ENCODE measurements around a stretch of chr2.

DNA sequence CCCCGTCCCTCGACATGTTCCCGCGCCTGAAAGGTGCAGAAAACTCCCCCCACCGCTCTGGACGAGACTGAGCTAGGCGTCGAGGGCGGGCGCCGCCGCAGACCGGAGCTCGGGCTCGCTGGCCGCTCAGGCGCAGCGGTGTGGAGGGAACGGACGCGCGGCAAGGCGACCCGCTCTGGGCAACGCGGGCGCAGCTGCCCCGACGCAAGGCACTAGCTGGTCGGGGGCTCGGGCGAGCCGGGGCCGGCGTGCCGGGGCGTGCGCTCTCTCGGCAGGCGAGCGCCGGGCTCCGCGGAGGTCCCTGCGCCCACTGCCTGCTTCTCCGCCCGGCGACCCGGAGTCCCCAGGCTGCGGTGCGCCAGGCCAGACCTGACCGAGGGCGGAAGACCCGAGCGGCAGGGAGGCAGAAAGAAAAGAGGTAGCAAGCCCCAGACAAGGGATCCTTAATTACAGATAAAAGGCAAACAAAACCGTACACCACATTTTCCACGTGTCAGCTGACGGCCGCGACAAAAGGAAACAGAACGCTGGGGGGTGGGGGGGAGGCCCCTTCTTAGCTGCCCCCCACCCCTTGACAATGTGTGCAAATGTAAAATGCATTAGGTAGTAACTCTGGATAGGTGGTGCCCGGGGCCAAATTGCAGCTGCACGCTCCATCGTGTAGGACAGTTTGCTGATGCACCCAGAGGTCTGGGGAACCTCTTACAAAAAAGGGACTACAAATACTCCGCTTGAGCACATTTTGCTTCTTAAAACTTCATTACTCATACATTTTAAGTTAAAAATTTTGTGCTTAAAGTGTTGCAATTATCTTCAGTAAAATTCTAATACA lies 394.9 kb downstream of the GTDC1 start:
- RRBS = 3% methylated on average over 6 of the region's 65 CpGs

DNA sequence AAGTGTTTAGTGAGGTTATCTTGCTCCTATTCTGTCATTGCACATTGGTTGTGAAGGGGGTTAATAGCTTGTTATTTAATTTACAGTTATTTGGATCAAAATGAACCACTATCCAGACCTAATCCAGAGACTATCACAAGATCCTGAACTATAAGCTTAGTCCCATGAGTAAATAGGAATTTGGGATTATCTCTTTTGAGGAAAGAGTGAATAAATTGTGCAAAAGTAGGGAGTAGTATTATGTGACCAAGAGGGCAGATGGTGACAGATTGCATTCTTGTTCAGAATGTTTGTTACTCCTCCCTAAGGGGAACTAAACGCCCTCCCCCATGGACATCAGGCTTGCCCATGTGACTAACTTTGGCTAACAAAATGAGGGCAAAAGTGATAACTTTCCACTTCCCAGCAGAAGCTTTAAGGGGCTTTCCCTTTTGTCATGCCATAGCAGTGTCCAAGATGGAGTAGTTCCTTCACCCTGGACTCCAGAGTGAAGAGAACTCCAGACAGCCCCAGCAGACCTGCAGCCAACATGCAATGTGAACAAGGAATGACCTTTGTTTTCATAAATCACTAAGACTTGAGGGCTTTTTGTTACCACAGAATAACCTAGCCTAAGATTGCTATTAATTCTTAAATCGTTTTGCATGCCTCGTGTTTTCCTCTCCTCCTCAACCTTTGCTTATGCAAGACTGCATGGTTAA lies 24.0 kb upstream of the GTDC1 start:
- RRBS = no CpG with 5 or more reads among the region's 3 CpGs

GRCh38 chr2:144358704-144359442 lies 26.6 kb upstream of the GTDC1 start:
- RRBS = no CpG with 5 or more reads among the region's 4 CpGs

DNA sequence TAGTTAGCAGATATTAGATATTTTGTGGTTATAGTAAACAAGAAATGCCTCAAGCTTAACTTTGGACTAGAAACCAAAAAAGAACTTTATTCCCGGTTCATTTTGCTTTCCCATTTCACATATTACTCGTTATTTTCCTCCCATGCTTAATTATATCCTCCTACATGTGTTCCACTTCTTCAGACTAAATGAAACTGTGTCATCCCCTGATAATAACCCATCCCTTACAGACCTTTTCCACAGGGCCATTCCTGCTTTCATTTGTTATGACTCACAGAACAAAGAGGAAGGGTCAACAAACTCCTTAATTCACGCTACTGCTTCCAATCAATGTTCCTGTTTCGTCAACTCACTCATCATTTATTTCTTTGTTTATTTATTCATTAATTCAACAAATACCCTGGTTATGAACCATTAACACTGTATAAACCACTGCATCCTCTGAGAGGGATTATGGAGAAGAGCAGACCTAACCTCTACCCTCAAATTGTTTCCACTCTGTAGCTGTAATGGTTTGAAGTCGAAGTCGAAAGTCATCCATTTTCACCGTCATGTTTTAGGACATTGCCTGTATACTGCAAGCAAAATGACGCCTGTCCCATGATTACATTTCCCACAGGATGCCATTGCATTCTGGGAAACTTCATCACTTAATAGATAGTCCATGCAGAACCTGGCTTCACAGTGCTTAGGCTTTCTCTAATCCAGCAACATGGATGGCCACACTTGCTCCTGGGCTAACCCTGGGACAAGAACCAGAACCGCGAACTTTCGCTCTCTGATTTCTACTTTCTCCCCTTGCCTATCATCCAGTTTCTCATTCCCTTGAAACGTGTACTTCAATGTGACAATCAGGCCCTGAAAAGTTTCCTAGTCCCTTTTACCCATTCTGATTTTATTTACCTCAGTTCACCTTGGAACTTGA lies 83.3 kb upstream of the GTDC1 start:
- RRBS = no CpG with 5 or more reads among the region's 12 CpGs

DNA sequence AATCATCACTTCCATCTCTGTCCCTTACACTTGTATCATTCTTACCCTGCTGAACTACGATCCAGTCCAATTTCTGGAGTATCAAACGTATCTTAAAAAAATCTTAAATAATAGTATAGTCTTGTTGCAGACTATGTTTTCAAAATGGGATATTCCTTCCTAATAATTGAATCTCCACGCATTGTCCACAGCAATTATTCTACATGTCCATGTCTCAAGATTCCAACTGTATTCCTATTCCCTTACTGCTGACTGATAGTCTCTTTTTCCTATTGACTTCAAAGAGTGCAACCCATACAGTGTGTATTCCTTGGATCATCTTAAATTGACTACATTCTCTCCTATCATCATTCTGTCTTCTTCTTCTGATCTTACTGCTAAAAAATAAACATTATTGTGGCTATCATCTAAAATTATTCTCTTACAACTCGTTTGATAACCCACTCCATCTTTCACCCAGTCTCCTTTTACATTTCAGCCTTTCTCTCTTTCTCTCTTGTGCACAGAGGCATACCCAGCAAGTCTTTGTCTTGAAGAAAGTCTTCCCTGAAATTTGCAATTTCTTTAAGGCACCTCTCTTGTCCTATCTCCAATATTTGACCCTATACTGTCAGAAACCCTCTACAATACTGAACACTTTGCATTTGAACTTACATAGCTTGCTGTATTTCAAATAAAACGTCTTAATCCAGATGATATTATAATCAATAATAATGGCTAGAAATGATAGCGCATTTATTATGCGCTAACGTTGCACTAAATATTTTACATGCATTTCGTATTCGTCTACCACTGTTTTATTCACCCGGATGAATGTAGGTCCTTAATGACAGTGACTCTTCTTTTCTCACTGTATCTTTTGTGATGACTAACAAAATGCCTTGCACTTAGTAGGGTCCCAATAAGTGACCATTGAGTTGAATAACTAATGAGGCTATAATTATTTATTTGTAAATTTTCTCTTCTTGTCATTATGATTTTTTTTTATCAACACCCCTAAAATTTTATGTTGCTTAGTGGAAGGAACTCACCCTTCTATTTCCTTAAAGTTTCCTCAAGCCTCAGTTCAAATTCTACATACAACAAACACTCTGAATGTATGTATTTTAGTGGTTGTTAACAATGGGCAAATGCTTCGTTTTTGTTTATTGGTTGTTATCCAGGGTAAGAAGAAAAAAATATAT lies 84.3 kb upstream of the GTDC1 start:
- RRBS = no CpG with 5 or more reads among the region's 12 CpGs

DNA sequence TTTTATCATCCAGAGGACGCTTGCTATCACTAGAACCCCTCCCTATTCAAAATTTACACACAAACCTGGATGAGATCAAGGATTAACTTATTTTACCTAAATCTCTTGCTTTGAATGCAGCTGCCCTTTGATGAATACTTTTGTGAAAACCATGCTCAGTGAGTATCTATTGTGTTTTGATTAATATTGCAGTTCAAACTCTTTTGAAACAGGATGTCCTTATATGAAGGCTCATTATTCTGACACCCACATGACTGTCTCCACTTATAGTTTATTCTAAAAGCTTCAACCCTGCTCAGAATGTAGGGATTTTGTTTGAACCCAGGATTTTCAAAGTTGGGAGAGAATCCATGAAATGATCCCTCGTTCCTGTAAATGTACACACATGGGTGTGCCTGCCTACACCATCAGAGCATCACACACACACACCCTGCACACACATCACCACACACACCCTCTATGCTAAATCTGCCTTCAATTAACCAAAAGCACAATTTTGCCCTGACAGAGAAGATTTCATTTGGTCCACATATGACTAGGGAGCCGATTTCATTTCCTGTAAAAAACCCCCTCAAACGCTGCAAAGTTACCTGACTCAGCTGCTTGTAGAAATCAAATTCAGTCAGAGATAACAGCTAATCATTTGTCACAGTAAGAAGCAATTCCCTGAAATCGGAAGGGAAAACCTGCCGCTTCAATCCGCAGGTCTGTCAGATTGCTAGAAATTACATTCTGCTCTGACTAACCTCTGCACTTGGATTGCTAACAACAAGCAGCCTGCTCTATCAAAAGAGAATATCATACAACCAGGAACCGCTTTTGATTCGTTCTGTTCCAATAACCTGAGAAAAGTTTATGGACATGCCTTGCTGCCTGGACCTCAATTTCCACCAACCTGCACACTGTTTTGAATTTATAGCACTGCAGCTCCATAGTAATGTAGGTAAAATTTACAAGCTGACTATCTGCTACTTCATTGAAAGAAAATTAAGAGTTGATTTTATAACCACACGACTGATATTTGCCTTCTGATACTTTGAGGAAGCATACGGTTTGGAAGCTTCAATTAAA lies 65.1 kb downstream of the ZEB2 start:
- RRBS = no CpG with 5 or more reads among the region's 11 CpGs

DNA sequence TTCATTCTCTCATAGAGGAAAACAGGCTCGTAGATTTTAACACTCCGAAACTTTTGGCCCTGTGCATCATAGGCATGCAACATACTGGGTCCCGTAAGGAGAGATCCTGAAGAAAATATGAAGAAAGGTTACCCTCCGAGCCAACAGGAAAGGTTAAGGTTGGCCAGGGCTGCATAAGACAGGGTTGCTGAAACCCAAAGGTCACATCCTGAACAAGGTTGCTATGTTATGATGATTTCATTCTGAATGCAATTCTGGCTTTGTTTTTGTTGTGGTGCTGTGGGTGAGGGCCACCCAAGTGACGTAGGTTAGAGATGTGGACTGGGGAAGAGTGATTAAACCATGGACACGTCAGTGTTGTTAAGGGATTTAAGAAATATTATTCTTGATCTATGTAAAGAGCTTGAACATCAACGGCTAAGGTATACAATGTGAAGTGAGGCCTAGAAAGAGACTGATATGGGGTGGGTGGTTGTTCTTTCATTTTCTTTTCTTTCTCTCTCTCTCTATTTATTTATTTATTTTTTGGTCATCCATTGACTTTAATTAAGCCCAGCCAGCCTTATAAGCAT lies 60.0 kb downstream of the ZEB2 start:
- RRBS = no CpG with 5 or more reads among the region's 7 CpGs

DNA sequence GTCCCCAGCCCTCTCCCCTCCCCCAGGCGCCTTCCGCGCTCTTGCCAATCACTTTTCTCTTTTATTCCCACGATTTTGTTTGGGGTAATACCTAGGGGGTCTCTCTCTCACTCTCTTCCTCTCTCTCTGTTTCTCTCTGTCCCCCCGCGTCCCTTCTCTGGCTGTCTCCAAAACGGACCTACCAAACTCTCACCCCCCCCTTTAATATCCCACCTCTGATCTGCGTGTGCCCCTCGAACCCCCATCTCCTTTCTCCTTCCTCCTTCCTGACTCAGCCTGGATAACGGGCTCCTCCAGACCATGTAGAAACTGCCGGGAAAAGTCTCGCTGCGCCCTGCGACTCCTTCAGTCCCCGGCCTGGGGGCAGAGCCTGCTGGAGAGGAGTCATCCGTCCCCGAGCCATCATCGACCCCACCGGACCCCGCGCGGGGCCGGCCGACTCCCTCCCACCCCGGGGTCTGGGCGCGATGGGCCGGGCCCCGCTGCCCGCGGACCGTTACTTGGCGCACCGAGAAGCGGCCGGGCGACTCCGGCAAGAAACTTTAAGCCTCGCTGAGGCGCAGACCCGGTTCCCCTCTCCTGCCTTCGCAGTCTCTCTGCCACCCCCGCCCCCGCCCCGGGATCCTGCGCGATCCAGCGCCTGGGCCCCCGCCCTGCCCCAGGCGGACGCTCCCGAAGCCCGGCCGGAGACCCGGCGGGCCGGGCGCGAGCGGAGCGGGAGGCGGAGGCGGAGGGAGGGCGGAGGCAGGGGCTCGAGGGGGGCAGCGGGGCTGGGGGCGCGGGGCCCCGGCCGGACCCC lies 3.5 kb downstream of the ZEB2 start:
- RRBS = 3% methylated on average over 38 of the region's 70 CpGs

GRCh38 chr2:145007186-145007774 lies 487.4 kb upstream of the ZEB2 start:
- RRBS = no CpG with 5 or more reads among the region's 10 CpGs

DNA sequence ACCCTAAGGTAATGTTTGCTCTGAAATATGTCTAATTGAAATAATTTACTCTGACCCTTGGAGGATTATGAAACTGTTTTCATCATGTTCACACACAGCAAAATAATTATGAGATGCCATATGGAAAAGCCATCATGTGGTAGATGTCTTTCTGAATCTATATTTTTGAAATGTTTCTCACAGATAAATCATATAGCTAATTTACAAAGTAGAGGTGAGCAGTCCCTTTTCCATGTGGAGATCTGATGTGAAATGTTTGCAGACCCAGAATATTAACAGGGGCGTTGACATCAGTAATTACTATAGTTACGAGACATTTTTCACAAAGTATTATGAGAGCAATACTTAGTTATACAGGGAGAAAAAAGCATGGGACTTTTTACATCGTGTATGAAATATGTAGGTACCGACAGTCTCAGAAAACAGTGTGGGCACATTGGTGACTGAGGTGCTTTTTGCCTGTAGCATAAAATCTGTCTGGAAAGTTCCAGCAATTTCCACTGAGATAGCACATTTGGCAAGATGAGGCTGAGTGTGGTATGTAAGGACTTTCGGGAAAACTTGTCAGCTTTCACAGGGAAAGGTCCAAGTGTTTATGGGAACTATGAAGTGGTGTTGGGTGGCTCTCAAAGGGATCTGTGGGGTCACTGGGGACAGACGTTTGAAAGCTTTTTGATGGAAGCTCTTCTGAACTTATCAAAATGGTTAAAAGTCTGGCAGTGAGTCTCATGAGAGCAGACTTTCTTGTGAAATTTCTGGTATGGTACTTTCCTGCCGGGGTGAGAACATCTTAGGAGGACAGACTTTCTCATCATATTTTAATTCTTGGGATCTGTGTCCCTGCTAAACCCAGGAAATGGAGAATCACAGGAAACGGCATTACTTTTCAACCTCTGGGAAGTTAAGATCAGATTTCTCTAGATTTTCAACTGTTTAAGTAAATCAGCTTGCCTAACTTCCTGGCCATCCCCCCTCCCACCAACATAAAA lies 546.1 kb upstream of the ZEB2 start:
- RRBS = no CpG with 5 or more reads among the region's 8 CpGs

DNA sequence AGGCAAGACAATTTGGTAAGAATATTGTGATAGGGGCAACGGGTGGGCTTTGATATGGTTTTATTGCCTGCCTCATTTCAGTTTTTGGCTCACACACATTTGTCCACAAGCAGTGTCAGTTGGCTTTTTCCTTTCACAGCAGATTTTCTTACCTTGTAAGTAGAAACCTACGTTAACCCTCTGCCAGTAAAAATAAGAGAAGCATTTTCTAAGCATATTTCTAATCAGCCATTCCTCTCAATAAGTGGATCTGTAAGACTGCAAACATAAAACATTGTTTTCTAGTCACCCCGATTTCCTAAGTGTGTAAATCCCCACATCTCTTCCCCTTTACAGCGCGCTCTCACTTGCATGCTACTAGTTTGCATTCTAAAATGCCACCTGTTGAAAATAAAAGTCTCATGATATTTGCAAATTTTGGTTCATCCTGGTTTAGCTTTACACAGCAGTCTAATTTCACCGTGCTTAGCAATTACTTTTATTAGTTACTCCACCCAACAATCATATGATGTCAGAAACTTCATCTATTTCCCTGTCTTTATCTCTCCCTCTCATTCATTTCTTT lies 1230.6 kb upstream of the ZEB2 start:
- RRBS = no CpG with 5 or more reads among the region's 6 CpGs

GRCh38 chr2:148048230-148048885 lies 27.5 kb downstream of the MBD5 start:
- RRBS = no CpG with 5 or more reads among the region's 3 CpGs

GRCh38 chr2:148380758-148381574 lies 263.6 kb upstream of the EPC2 start:
- RRBS = no CpG with 5 or more reads among the region's 12 CpGs

- RRBS = no CpG with 5 or more reads among the region's 14 CpGs
Measured at GRCh38 chr2:148509281-148509837, 135.2 kb upstream of the EPC2 start.

- RRBS = no CpG with 5 or more reads among the region's 5 CpGs
Measured at GRCh38 chr2:148695008-148695752, 50.6 kb downstream of the EPC2 start.

- RRBS = no CpG with 5 or more reads among the region's 3 CpGs
Measured at GRCh38 chr2:148696881-148697904, 52.6 kb downstream of the EPC2 start.

GRCh38 chr2:149437669-149437942 lies 107.2 kb downstream of the LYPD6 start:
- RRBS = no CpG with 5 or more reads among the region's 3 CpGs

DNA sequence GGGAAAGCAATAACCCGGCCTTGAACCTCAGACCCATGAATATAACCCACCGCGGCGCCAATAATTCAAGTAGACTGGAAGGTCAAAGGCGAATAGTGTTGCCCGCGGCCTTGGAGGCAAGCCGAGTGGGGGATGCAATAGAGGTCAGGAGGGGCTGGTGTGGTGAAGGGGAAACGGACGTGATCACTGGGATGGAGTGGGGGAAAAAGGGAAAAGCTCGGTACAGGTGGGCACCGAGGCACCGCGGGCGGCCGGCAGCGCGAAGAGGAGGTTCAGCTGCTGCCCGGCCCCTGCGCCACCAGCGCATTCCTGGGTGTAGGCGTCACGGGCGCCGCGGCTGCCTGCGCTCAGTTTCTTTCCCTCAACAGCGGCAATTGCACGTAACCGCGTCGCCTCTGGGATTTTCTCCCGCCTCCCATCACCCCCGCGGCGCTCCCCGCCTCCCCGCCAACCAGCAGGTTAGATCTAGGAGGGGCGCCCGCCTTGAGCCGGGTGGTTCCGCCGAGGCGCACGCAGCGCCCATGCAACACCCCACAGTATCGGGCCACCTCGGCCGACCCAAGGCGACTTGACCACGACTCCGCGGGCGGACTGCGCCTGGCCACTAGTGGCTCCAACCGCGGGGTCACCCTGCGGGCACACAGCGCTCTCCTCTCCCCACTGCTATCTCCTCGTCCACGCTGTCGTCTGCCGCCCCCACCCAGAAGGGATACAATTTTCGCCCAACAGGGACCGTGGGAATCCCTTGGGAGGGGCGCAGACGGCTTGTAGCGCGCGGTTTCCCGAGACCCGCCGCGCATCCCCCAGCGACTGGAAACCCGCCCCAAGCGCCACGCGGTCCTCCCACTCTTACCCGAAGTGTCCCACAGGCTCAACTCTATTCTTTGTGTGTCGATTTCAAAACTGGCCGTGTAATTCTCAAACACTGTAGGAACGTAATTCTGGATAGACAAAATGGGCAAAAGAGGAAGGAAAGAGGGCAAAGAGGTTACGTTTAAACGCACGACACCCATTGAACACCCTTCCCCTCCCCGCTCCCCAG lies 1.3 kb downstream of the RND3 start:
- RRBS = 0% methylated on average over 1 of the region's 87 CpGs

DNA sequence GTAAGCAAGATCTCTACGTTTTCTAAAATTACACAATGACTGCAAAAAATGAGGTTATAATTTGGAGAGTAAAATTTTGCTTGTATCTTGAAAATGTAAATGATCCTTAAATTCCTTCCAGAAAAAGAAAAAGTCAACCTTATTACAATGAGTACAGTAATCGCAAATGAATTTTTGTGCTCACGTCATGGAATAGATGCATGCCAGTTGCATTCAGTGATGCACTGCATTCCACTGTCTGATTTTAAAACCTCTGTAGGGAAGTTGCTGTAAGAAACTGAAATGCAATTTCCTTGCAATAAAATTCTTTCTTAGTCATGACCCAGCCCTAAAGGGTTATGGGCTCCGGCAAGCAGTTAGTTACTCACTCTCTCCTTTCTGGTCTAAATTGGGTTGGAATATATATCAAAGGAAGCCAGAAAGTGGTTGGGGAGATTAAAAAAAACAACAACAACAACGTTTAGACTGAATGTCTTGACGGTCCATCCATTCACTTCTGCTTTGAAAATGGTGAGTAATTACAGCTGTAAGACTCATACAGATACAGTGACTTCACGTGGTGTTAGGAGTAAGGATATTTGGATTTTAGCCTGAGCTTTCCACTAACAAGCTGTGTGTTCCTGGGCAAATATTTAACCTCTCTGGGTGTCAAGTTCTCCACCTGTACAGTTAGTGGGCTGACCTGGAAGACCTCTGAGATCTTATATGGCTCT lies 8.6 kb upstream of the RND3 start:
- RRBS = no CpG with 5 or more reads among the region's 7 CpGs